HGPS cell (cell line): ENCODE data around the gene HAO2.

DNA sequence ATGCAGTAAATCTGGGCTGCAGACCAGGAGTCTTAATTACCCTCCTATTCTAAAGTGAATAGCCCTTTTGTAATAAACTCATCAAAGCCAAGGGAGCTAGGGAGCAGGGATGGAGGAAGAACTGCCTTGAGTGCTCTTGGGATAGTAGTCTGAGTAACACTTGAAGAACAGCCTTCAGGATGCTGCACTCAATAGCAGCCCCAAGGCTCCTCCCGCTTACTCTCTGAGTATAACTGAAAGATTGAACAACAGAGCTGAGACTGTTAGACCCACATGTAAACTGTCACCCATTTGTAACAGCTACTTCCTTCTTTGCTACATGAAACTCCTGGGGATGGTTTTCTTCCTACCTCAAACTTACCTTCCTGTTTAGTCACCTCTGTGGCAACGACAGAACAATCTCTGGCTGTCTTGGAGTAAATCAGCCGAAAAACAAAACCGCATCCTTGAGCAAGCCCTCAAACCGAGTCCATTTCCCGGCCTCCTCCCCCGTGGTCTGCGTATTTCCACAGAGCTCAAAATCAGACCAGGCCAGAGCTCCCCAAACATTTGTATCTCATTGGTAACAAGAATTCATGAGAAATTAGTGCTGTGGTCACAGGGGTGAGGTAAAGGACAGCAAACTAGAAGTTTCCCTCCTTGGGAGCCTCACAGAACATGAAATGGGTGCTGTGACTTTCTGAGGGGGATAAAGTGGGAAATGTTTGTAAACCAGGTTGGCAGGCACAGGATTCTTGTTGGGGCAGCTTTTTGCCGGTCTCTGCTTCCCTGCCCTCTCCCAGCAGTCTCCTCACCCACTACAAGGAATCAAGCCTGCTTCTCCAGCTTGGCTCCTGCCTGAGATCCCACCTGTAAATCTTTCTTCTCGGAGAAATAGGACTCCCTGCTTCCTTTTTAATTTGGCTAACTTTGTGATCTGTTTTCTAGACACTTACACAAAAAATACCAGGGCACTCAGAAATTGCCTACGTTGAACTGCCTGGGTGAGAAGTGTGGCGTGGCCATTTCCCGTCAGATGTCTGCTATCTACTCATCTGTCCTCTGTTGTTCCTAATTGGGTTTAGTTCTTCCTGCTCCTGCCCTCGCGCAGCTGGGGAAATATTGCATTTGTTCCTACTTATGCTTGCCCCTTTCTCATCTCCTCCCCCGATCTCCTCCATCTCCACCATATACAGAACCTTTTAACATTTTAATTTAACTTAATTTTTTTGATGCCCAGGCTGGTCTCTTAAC, 55.6 kb downstream of the CD58 start:
- RRBS: no CpG with 5 or more reads among the region's 16 CpGs

- RRBS: no CpG with 5 or more reads among the region's 5 CpGs
These were observed 12.7 kb downstream of the CD58 start for GRCh38 chr1:116557999-116558565.

GRCh38 chr1:116568846-116569372, 1.9 kb downstream of the CD58 start:
- RRBS: no CpG with 5 or more reads among the region's 2 CpGs

GRCh38 chr1:116737391-116737916, 16.8 kb upstream of the CD2 start:
- RRBS: no CpG with 5 or more reads among the region's 8 CpGs

DNA sequence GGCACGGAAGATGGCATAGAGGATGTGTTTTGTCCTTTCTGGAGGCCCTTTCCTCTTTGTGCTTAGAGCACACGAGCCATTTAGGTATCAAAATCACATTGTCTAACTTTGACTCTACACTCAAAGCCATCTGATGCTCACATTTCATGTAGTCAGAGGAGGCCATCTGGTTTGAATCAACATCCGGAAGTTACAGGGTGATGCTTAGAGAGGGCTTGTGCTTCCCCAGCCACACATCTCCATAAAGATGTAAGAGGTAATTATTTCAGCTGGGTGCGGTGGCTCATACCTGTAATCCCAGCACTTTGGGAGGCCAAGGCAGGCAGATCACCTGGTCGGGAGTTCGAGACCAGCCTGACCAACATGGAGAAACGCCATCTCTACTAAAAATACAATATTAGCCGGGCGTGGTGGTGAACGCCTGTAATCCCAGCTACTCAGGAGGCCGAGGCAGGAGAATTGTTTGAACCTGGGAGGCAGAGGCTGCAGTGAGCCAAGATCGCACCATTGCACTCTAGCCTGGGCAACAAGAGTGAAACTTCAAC, 12.9 kb downstream of the CD2 start:
- RRBS: no CpG with 5 or more reads among the region's 12 CpGs

DNA sequence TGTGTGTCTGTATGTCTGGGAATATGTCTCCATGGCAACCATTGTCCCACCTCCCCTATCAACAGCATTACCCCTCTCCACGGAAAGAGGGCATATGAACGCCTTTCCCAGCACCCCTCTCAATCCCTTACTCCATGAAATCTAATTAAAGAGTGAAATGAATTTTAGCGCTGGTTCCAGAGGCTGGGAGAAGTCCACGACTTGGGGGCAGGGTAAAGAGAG, 31.5 kb upstream of the PTGFRN start:
- RRBS: no CpG with 5 or more reads among the region's 4 CpGs

DNA sequence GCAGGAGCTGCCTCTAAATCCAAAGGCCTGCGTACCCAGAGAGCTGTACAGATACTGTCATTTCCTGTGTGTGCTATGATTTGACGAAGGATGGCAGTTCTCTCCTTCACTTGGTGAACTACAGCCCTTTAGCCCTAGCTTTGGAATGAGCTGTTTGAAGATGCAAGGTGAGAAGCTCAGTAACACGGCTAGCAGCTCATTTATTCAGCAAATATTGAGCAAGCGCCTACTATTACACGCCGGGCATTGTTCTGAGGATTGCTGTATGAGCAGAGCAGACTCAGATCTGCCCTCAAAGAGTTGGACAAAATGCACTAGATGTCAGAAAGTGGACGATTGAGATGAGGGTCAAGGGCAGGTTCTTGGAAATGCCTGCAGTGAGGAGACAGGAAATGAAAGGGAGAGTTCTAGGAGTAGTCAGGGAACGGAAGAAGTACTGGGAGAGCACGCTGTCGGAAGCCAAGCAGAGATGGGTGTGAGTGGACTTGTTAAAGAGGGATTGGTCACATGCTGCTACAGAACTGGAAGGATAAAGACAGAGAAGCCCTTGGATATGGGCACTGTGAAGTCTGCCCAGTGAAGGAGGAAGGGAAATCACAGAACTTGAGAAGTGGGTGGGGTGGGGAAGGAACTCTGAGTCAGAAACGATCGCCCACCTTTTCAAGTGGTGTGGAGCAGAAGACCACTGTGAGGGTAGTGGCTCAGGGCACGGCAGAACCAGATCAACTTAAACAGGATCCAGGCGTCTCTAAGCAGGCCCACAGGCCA, 7.0 kb downstream of the PTGFRN start:
- RRBS: no CpG with 5 or more reads among the region's 14 CpGs

GRCh38 chr1:117093833-117094827, 27.4 kb downstream of the TRIM45 start:
- RRBS: no CpG with 5 or more reads among the region's 9 CpGs

- RRBS: no CpG with 5 or more reads among the region's 2 CpGs
These were observed 6.7 kb downstream of the TRIM45 start for GRCh38 chr1:117114768-117115311.

- RRBS: no CpG with 5 or more reads among the region's 8 CpGs
These were observed 38.0 kb downstream of the VTCN1 start for GRCh38 chr1:117172683-117173138.

- RRBS: no CpG with 5 or more reads among the region's 6 CpGs
These were observed 881 bp downstream of the VTCN1 start for GRCh38 chr1:117209675-117210416.

- RRBS: no CpG with 5 or more reads among the region's 10 CpGs
These were observed 13.6 kb upstream of the TENT5C start for GRCh38 chr1:117592117-117592854.

GRCh38 chr1:117607383-117608212, 1.8 kb downstream of the TENT5C start:
- RRBS: no CpG with 5 or more reads among the region's 8 CpGs

DNA sequence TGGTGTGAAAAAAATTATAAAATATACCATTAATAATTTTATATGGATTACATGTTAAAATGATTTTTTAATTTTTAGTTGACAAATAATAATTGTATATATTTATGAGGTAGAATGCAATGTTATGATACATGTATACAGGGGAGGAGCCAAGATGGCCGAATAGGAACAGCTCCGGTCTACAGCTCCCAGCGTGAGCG, 136.0 kb downstream of the TBX15 start:
- RRBS: no CpG with 5 or more reads among the region's 4 CpGs

DNA sequence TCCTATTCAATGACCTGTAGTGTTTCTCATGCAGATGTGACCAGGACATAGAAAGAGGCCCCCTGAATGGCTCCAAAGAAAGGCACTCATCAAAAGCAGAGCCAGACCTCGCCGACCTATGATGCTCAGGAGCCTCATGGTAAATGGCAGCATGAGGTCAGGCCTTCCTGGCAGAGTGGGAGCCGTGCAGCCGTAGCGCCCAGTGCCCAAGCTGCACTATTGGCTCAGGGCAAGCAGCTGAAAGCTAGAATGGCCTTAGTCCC, 42.3 kb upstream of the HAO2 start:
- RRBS: no CpG with 5 or more reads among the region's 5 CpGs

- RRBS: no CpG with 5 or more reads among the region's 4 CpGs
These were observed 37.2 kb upstream of the HAO2 start for GRCh38 chr1:119331449-119331755.

GRCh38 chr1:119341228-119342004, 27.2 kb upstream of the HAO2 start:
- RRBS: no CpG with 5 or more reads among the region's 5 CpGs

DNA sequence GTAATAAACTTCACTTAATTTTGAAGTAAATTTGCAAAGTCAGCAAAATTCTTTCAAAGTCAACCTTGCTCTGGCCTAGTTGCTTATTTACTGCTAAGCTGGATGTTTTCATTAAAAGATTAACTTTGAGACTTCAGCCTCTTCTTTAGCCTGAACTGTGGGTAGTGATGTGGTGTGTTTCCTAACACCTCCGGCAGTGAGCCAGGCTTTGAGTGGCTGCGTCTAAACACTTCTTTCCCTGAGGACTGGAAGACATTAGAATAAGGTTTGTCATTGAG, at the start of gene HAO2:
TSS of gene HAO2 (plus strand) at position 148 of the 278 bp plus-strand sequence.
- RRBS: no CpG with 5 or more reads among the region's 2 CpGs